ENCODE measurements around the gene CTBS.

- PRO-cap: no peak
Measured at GRCh38 chr1:77686811-77687555, 4.5 kb upstream of the ZZZ3 start.

DNA sequence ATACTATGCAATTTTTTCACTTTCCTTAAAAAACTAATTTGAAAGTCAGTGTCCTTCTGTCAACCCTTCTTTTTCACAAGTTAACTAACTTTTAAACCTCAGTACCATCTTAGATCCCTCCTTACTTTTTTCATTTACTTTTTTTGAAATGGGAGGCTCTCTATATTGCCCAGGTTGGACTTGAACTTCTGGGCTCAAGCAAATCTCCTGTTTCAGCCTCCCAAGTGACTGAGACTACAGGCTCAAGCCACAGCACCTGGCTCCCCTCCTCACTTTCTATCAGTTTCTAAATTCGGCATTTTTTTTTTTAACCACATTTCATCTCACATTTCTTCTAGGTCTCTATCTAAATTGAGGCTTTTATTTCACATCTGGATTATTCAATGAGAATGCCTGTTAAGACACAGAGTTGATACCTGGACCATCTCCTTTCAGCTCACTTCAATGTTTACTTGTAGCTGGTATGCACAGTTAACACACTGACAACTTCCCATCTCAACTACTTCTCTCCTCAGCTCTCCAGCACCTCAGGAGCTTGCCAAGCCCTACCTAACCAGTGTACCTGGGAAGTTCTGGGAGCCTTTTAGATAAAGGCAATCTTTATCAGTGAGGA is 3.6 kb downstream of the USP33 start:
- PRO-cap: no peak

DNA sequence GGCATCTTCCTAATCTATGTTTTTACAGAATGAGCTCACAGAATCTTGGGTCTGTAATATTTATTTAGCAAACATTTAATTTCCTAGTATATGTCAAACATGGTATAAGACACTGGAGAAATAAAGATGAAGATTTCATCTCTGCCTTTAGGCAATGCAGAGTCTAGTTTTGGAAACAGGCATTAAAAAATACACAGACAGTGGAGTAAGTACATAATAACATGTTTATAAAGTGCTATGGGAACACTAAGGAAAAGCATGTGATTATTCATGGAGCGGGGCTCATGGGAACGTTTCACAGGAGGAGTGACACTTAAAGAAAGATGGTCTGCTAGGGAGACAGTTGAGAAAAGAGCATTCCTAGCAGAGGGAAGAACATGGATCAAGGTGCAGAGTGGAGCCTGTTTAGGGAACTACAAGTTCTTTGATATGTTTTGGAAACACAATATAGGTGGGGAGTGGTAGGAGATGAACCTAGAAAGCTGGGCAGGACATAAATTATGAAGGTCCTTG is 52.9 kb downstream of the MIGA1 start:
- PRO-cap: no peak

GRCh38 chr1:77927405-77927881 is 39.0 kb downstream of the NEXN start:
- PRO-cap: bidirectional peak, plus-strand start at chr1:77927691, minus-strand start at chr1:77927601

DNA sequence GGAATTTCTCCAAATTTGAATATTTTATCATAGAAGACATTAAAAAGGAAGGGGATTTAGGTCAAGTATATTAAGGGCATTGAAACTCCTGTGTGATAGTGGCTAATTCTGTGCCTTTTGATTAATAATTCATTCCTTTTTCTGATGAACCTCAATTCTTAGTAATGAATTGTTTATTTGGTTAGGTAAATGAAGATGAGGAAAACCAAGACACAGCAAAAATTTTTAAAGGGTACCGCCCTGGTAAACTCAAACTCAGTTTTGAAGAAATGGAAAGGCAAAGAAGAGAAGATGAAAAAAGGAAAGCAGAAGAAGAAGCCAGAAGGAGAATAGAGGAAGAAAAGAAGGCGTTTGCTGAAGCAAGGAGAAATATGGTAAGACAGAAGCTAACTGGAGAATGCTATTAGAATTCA is 40.7 kb downstream of the NEXN start:
- PRO-cap: no peak

DNA sequence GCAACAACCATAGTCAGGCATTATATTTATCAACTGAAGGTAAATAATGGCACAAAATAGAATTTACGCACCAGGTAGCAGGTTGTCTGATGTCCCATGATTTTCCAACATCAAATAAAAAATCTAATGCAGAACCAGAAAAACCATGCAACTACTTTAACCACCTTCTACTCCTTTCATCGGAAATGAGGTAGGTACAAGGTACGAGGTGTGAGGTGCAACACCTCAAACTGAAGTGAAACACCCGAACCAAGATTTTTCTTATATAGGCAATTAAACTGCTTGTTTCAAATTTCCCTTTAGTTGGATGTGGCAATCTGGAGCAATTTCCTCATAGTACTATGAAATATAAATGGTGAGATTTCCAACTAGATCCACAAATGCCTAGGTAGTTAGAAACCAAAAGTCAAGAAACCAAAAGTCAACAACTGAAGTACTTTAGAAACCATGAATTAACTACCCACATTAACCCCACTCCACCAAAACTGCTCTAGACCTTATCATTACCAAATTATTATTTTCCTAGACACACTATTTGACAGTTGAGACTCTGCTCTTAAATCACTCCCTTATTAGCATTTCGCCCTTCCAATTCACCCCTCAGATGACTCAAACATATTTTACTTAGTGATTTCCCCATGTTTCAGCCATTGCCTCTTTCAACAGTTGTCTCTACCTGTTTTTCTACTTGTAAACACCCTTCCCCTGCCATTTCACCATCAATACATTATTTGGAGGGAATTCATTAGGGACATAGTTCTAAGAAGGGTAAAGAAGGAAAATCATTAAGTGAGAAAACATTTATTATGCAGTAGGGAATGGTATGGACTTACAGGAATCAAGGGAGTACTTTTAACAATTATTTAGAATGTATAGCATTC is 37.8 kb downstream of the FUBP1 start:
- PRO-cap: no peak

DNA sequence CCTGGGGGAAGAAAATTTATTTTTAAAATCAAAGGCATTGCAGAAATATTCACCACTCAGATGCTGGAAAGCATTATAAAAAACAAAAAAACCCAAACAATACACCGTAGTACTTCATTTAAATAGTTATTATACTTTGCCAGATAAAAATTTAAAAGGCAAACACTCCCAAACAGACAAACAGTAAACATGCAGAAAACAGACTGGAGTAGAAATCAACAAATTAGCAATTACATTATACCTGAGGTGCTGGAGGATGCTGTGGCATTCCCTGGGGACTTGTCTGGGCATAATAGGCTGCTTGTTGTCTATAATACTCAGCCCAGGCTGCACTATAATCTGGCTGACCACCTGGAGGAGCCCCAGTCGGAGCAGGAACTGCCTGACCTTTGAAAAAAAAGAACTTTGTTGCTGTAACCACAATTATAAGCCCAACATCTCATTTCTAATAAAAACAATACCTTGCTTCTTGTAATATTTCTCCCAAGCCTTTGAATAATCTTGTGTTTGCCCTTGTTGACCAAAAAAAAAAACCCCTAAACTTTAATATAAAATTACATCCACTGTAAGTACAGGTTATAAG is 29.9 kb downstream of the FUBP1 start:
- PRO-cap: no peak

- PRO-cap: bidirectional peak, plus-strand start at chr1:78143359, minus-strand start at chr1:78143312
Measured at GRCh38 chr1:78143224-78143471, 97.4 kb downstream of the GIPC2 start.

DNA sequence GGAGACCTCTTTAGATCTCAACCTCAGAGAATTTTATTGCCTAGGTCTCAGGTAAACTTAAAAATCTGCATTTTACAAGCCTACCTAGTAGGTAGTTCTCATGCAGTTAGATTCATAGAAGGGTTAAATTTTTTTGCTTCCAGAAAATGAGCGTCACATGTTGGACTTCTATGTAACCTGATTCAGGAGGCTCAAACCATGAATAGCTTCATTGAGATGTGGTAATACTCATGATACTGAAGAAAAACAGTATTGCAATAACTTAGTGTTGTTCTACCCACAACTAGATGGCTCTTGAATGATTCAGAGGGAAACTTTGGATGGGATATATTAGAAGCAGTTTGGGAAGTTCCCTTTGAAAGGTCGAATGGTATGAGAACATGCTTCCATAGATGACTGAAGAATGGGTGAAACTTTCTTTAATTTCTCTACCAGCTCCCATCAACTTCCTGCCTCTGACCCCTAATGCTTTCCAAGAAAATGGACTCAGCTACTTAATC is 211.8 kb upstream of the PTGFR start:
- PRO-cap: no peak

GRCh38 chr1:79493682-79494268 is 487.2 kb upstream of the ADGRL4 start:
- PRO-cap: no peak

DNA sequence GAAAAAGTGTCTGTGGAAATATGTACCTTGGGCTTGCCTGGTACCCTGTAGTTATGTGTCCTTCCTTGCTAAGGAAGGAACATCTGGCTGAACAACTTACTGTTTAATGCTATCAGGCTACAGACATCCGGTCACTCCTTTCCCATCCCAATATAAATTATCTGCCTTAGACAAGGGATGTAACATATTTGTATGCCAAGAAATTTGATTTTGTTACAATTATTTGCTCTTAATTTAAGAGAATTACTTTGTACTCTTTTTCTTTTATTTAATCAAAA is 367.8 kb upstream of the ADGRL2 start:
- PRO-cap: no peak

- PRO-cap: no peak
Measured at GRCh38 chr1:81680014-81680367, 120.7 kb upstream of the ADGRL2 start.

GRCh38 chr1:81699133-81699777 is 101.5 kb upstream of the ADGRL2 start:
- PRO-cap: no peak

DNA sequence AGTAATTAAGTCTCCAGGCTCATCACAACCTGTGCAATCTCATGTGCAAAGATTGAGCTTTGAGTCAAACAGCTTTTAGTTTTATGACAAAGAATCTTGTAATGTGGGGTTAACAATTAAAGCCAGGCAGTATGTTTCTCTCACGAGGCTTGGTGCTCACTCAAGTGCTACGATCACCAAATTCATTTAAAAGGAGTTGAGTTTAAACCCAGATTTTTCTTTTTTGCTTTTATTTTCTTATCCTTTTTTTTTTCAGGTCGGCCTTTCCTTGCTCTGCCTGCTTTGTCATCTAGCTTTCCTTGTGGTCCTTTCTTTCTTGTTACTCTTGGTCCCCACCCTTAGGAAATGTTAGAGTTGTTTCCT is 1037.1 kb downstream of the ADGRL2 start:
- PRO-cap: no peak

- PRO-cap: no peak
Measured at GRCh38 chr1:83999315-83999689, 370 bp upstream of the TTLL7 start.

DNA sequence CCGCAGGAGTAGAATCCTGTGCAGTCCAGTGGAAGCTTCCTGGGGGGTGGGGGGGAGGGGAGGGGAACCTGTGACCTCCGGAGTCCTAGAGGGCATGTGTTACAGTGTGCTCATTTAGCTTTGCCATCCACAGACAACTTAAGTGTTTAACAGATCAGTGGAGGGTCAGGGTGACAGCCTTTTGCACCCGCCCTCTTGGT is 18.1 kb upstream of the PRKACB start:
- PRO-cap: no peak

DNA sequence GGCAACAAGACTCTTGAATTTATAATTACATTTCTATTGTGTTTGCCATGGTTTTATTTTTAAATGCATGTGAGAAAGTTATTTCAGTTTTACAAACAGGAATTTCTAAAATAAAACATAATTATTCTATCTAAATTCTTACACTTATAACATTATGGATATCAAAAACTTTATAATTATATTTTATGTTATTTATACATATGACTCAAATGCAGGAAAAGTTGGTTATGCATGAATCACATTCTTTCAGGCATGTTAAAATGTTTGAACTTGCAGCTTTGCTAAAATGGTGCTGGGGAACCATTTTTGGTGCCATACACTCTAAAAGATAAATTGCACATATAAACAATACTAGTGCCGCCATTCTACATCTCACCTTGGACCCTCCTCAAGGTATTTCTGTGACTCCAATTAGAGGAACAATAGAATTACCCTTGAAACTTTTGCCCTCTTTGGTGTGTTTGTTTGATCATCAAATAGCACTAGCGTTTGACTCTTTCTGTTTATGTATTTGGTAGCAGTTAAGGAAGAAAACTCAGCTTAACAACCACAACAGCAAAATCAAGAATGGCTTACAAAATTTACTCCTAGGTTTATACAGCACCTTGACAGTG is 962 bp downstream of the PRKACB start:
- PRO-cap: bidirectional peak, plus-strand start at position 340 of the sequence, minus-strand start at position 299 of the sequence

GRCh38 chr1:84430473-84431074 is 32.3 kb downstream of the DNASE2B start:
- PRO-cap: no peak

DNA sequence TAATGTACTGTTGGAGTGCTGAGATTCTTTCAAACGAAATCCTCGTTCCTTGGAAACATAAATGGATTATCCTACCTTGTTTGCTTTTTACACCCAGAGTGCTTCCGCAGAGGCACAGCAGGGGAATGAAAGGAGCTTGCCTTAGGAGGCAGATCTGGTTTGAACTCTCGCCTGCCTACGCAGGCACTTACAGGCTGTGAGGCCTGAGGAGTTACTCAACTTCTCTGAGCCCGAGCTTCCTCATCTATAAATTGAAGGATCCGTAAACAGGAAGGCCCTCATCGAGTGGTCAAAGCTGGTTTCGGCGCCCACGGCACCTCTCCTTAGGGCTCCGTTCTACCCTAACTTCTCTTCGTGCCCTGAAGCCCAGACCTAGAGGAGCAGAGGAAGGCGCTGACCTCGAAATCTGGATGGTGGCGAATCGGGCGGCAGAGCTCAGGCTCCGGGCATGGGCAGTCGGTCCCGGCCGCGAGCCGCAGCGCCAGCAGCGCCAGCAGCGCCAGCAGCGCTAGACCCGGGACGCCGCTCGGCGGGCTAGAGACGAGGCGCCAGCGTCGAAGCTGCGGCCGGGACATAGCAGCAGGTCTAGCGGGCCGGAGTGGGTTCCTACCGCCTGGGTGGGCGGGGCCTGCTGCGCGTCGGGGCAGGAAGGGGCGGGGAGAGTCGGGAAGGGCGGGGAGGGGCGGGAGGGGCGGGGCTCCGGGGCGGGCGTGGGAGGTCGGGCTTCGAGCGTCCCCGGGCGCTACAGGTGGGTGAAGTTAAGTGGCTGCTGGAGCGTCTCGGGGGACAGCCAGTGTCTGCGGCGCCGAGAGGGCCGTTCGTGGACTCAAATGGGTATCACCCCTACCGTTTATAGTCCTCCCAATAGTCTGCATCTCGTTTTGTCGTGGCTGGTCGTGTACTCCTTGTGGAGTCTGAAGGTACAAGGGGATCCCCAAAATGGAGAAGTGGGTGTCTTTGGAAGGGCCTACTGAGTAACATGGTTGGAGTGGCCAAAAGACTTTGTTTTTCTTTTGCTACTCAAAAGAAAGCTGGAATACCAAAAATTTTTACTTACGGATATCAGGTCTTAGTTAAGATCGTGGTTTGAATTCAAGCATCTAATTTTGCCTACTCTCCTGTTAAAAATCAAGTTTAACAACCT is at the start of gene CTBS:
Gene CTBS (minus strand): TSS at position 600 of the 1,144 bp plus-strand sequence.
- PRO-cap: bidirectional peak, plus-strand start at position 278 of the sequence, minus-strand start at position 161 of the sequence; bidirectional peak, plus-strand start at position 725 of the sequence, minus-strand start at position 578 of the sequence

DNA sequence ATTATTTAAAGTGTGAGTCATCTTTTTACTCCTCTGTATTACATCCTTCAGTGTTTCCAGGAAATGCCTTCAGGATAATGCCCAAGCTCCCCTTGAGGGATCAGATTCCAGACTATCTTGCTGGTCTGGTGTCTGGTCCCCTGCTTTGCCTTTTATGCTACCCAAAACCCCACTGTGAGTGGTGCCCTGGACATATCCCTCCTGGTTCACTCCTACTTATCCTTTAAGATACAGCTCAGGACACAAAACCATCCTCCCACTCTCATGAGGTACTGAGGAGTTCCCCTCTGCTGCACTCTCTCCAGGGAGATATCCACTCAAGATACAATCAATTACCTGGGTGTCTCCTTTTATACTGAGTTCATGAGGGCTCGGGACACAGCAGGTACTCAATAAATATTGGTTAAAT is 57.2 kb downstream of the SSX2IP start:
- PRO-cap: no peak